ENCODE results near the genes C3orf80, SMC4 and B3GALNT1.

DNA sequence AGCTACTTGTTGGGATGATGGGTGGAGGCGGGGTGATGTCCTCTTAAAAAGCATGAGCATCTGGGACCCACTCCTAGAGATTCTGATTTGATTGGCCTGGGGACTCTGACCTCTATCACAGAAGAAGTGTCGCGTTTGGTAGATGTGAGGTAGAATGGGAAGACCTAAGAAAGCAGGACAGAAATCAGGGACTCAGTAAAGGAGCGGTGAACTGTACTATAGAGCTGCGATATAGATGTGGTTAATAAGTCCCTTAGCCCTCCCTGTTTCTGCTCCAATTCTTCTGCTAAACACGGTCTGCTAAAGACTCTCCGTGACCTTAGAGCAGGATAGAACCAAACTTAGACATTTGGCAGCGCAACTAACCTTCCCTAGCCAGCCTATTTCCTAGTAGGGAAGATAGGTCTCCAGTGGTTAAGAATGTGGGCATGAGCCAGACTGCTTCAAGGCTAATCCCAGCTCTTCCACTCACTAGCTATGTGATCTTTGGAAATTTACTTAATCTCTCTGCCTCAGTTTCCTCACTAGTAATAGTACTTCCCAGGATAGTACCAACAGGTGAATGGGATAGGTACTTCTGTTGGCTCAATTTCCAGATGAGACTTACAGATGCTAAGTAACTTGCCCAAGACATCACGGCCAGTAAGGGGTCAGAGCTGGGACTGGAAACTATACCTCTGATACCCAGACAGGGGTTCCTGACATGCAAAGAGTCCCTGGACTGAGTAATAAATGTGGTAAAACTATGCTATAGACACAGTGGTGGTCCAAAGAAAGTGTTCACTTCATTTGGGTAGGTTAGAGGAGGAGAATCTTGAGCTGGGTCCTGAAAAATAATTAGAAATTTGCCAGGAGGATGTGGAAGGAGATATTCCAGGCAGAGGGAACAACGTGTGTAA lies 430.1 kb upstream of the C3orf80 start:
- PRO-cap: no peak

DNA sequence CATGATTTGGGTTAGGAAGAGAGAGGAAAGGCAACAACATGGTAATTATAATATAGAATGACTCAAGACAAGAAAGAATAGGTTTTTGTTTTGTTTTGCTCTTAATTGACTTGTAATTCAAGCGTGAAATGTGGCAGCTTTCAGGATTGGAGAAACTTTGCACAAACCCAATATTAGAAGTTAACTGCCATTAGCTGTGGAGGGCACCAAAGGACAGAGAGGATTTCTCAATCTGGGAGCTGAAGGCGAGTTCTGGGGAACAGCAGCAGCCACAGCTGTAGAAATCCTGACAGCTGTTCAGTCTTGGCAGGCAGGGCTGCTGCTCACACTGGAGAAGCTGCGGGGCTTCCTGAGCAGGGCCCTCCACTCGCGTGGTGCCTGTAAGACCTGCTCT lies 418.8 kb upstream of the C3orf80 start:
- PRO-cap: no peak

DNA sequence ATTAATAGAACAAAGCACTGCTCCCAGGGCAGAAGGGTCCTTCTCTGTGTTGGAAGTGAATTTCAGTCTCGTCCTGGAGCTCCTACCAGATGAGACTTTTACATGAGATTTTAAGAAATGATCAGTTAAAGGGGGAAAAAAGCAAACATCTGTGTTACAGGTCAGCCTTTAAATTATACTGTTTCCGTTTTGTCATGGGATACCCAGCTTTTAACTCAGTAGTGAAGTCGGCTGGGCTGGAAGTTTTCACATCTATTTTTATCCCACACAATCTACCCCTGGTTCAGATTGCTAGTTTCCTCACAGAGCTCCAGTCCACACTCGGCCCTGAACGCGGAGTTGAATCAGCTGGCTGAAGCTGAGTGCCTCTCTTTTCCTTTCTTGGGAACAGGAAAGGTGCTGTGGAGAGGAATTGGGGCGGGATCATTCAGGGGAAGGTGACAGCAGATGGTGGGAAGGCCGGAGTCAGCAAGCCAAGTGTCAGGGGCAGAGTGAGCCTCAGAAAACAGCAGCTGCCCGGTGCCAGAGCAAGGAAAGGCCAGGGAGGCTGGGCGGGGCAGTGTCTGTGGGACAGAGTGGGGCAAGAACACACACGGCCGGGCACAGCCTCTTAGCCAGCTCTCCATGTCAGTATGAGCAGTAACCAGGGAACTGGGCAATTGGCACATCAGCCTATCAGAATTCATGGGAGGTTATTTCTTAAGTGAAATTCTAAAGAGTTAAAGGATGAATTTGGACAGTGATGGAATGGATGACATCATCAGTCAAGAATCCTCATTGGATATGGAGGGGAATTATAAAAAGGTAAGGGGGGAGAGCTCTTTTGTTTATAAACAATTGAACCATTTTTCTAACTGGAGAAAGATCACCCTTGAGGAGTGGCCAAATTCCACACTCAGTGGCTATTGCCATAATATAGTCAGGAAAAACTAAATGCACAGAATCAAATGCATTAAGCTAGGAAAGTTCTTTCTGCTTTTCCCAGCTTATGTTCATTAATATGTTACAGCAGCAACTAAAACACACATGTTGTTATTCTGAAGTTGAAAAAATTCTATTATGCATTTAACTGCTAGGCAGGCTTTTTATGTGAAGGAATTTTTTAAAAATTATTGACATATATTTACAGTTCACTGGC lies 372.2 kb upstream of the C3orf80 start:
- PRO-cap: unidirectional peak, plus-strand start at position 562 of the sequence

DNA sequence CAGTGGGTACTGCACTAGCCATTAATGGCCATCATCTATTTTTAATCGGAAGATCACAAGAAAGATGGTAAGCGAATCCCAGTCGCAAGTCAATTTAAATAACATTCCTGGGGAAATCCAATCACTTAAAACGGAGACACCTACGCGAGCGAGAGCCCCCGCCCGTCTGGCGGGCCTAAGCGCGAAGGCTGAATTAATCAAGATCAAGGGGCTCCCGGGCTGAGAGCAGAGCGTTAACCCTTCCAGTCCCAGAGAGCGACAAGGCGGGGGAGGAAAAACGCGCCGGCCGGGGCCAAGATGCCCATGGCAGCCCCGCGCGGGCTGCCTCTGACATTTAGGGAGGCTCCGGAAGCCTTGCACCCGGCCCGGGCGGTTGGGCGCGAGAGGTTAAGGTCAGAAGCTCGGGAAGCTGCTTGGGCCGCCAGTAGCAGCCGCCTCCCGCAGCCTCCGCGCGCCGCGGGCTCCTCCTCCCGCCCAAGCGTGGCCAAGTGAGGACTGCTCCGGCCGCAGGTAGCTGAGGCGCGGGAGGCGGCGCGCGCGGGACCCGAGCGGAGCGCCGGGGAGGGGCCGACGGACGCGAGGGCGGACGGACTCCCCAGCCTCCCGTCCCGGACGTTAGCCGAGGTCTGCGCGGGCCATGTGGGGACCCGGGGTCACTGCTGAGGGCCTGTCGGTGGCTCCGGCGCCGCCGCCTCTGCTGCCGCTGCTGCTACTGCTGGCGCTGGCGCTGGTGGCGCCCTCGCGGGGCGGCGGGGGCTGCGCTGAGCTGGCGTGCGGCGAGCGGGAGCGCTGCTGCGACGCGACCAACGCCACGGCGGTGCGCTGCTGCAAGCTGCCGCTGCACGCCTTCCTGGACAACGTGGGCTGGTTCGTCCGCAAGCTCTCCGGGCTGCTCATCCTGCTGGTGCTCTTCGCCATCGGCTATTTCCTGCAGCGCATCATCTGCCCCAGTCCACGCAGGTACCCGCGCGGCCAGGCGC lies at the start of gene C3orf80:
TSS of gene C3orf80 (plus strand) at position 424 of the 980 bp plus-strand sequence.
- PRO-cap: unidirectional peak, plus-strand start at position 513 of the sequence

- PRO-cap: no peak
These were observed 727 bp downstream of the C3orf80 start for GRCh38 chr3:160225979-160226319.

- PRO-cap: bidirectional peak, plus-strand start at chr3:160399651, minus-strand start at chr3:160399530
These were observed at the start of gene SMC4 for GRCh38 chr3:160399396-160400198. Gene SMC4 (plus strand): TSS chr3:160399650.

DNA sequence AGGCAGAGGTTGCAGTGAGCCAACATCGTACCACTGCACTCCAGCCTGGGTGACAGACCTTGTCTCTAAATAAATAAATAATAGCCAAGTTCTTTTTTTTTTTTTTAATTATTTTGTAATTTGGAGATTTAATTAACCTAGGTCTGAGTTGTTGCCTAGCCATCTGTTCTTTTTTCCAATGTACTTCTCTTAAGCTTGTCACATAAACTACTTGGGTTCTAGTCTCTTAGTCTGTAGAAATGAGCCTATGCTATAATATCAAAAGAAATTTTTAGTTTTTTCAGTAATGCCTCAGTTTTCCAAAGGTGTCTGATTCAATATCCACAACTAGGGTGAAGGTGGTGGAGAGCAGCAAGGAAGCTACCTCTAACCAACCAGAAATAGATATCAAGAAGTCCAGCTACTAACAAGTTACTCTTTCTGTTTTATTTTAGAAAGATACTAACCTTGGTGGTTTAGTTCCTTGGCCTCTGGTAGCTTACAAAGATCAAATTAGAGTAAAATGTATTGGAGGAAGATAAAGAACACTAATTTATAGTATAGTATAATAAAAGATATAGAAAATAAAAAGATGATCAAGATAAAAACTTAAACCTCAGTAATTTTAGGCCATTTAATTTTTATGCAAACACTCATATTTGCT lies 8.2 kb downstream of the SMC4 start:
- PRO-cap: no peak

DNA sequence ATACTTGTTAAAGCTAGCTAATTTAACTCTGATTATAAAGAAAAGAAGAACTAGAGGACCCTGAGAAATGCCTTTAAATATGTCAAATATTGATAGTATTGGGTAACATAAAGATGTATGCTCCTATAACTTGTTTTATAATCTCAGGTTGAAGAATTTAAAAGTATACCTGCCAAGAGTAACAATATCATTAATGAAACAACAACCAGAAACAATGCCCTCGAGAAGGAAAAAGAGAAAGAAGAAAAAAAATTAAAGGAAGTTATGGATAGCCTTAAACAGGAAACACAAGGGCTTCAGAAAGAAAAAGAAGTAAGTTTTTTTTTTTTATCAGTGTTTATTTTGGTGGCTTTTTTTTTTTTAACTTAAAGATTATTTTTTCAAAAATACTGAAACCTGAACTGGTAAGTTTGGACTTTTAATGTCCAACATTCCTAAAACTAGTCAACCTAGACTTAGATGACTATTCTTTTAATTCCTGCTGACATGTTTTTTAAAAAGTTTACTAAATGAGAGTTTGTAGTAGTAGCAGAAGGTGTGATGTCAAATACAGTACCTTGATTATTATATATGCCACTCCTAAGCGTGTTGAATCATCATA lies 16.8 kb downstream of the SMC4 start:
- PRO-cap: no peak

- PRO-cap: no peak
These were observed 19.7 kb downstream of the SMC4 start for GRCh38 chr3:160419069-160419658.

- PRO-cap: no peak
These were observed 24.8 kb downstream of the TRIM59 start for GRCh38 chr3:160424821-160425182.

DNA sequence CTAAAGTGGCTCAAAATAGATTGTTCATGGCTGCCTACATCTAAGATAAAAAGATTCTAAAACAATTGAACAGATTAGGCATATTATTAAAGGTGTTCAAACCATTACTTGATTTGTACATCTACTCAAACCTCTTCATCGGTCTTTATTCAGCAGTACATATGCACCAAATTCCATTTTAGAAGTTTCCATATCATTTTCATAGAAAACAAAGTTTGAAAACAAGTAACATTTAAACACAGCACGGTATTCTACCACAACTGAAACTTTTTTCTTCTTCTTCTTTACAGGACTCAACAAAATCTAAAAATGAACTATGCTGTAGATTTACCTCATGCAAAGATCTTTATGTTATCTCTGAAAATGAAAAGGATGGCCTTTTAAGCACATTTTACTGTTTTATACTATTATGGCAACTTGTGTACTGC lies 51.1 kb upstream of the TRIM59 start:
- PRO-cap: no peak

DNA sequence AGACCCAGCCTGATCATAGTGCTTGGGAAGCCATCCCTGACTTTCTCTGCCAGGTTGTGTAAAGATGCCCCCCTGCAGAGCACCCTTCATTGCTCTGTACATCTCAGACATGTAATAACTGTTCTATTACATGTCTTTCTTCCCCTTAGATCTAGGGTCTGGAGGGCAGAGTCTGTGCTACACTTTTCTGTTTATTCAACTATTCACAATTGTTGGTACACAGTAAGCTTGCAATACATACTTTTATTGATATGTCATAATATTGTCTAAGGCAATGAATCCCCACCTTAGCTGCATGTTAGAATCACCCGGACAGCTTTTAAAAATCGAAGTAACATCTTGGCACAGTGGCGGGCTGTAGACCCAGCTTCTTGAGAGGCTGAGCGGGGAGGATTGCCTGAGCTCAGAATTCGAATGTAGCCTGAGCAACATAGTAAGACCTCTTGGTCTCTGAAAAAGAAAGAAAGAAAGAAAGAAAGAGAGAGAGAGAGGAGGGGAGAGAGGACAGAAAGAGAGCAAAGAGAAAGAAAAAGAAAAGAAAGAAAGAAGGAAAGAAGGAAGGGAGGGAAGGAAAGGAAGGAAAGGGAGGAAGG lies 50.4 kb downstream of the PPM1L start:
- PRO-cap: no peak

GRCh38 chr3:160837515-160838026 lies 81.5 kb downstream of the PPM1L start:
- PRO-cap: no peak

DNA sequence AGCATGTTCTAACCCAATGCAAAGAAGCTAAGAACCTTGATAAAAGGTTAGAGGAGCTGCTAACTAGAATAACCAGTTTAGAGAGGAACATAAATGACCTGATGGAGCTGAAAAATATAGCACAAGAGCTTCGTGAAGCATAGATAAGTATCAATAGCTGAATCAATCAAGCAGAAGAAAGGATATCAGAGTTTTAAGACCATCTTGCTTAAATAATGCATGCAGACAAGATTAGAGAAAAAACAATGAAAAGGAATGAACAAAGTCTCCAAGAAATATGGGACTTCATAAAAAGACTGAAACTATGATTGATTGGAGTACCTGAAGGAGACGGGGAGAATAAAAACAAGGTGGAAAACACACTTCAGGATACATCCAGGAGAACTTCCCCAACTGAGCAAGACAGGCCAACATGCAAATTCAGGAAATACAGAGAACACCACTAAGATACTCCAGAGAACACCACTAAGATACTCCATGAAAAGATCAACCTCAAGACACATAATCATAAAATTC lies 130.9 kb downstream of the PPM1L start:
- PRO-cap: no peak

DNA sequence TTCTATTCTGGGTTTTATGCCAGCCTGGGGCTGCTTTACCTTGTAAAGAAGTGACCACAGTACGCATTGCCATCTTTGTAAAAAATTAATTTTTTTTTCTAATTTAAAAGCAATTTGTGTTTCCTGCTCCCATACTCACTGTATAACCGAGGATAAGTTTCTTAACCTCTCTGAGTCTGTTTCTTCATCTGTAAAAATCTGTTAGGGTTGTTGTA lies 151.3 kb downstream of the B3GALNT1 start:
- PRO-cap: no peak

GRCh38 chr3:161104441-161105719 lies at the start of gene B3GALNT1:
Gene B3GALNT1 (minus strand): TSS chr3:161105349.
- PRO-cap: unidirectional peak, minus-strand start at chr3:161105303

GRCh38 chr3:161231448-161231723 lies 10.3 kb downstream of the NMD3 start:
- PRO-cap: no peak

DNA sequence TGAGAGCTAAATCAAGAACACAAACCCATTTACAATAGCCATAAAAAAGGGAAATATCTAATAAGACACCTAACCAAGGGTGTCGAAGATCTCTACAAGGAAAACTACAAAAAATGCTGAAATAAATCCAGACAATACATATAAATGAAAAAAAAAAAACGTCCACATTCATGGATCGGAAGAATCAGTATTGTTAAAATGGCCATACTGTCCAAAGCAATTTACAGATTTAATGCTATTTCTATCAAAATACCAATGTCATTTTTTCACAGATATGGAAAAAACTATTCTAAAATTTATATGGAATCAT lies 881.0 kb downstream of the SI start:
- PRO-cap: unidirectional peak, plus-strand start at position 148 of the sequence

- PRO-cap: no peak
These were observed 418 bp upstream of the SI start for GRCh38 chr3:165078653-165079175.

- PRO-cap: no peak
These were observed 103.2 kb downstream of the GOLIM4 start for GRCh38 chr3:167992566-167992927.